GM12892 (cell line): Measurements from ENCODE around the gene NELFA.

GRCh38 chr4:1808203-1808918, 15.3 kb downstream of the FGFR3 start:
- RRBS: no CpG with 5 or more reads among the region's 17 CpGs

- RRBS: no CpG with 5 or more reads among the region's 28 CpGs
Observed at GRCh38 chr4:1826653-1827331, 29.2 kb downstream of the LETM1 start.

DNA sequence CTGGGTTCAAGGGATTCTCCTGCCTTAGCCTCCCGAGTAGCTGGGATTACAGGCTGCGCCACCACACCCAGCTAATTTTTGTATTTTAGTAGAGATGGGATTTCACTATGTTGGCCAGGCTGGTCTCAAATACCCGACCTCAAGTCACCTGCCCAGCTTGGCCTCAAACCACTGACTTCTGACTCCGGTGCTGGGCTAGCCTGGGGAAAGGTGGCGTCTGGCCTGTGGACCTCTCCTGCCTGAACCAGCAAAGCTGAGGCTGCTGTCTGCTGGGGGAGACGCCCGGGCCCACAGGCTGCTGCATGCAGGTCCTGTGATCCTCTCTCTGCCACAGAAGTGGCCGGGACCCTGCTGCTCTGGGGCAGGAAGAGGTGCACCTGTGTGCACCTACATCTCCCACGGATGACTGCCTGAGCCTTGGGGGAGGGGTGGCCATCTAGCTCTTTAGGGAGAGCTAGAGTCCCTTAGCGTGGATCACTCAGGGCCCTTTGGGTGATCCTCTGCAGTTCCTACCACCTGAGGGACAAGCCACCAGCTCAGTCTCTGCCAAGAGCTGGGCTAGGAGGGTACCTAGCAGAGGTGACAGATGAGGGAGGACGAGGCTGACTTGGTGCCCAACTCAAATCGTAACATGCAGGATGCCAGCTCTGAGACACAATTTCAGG, 22.7 kb downstream of the LETM1 start:
- RRBS: 4% methylated on average over 2 of the region's 12 CpGs

DNA sequence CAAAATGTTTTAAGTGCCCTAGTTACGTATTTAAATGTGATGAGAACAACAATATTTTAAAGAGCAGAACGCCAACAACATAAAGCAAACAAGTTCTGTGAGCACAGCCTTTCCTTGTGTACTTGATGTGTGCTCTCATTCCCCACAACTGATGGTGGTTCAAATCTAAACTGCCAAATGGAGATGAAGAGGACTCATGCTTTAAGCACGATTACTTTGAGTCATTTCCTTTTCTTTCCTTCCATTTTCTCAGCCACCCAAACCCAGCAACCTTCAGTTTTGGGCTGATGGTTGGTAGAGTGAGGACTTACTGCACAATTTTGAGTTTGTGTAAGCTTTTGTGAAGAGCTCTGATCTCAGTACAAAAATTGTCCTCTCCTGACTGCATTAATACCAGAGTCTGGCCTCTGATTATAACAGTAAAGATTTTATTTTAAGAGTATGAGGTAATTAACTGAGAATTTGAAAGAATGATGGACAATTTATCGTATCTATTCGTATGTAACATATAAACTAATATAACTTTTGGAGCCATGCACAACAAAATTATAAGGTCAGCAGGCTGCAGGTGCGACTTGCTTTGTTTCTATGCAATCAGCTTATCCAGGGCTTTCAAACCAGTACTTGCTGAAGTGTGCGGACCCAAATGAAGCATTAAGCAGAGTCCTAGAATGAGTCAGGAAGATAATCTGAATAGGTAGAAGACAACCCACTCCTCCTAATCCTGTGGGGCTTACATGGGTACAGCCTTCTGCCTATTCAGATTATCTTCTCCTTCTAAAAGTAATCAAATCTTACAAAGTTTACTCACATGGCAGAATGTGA, 1.9 kb downstream of the NSD2 start:
- RRBS: no CpG with 5 or more reads among the region's 7 CpGs

DNA sequence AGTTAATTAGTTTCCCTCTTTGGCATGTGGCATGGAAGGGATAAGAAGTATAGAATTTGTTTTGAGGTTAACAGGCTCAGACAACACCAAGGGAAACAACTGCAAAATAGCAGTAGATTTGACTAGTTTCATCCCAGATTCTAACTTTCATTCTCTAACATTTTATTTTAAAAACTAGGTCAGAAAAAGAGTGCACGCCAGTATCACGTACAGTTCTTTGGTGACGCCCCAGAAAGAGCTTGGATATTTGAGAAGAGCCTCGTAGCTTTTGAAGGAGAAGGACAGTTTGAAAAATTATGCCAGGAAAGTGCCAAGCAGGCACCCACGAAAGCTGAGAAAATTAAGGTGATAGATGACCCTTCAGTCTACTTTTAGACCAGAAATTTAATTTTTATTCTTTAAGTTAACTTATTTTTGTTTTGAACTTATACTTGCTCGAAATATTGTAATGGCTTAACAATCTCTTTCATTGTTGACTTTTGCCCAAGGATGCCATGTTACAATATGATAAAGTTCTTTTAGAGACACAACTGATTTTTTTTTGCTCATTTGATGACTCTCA, 45.6 kb downstream of the NSD2 start:
- RRBS: no CpG with 5 or more reads among the region's 6 CpGs

GRCh38 chr4:2008639-2009812, at the start of gene NELFA:
TSS of gene NELFA (minus strand) at chr4:2008974.
- RRBS: 2% methylated on average over 9 of the region's 128 CpGs

GRCh38 chr4:2260284-2260820, 1.6 kb downstream of the MXD4 start:
- RRBS: no CpG with 5 or more reads among the region's 13 CpGs

GRCh38 chr4:2333233-2333618, 71.3 kb upstream of the MXD4 start:
- RRBS: no CpG with 5 or more reads among the region's 11 CpGs

DNA sequence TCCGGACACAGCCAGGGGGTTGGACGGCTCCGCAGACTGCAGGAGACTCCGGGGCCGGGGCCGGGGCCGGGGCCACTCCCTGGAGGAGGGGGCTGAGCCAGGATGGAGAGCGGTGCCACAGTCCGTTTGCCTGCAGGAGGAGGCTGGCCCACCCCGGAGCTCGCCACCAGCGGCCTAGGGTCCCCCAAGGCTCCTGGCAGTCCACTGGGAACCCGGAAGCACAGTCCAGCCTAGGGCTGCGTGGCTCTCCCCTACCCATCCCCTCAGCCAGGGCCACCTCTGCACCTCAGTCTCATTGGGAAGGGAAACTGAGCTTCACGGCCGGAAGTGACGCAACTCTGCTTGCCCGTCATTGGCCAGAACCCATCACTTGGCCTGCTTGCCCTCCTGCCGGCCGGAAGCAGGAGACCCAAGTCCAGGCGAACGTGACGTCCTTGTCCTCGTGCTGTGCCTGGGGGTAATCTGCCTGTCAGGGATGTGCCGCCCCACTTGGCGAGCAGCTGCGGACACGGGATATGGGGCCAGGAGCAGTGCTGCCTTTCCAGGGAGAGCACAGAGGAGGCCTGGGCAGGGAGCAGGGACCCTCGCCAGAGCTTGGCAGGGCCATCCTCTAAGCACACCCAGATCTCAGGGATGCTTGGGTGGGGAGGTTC, 31.3 kb downstream of the ZFYVE28 start:
- RRBS: 70% methylated on average over 12 of the region's 29 CpGs

- RRBS: no CpG with 5 or more reads among the region's 30 CpGs
Observed at GRCh38 chr4:2412862-2413754, 5.3 kb downstream of the ZFYVE28 start.

DNA sequence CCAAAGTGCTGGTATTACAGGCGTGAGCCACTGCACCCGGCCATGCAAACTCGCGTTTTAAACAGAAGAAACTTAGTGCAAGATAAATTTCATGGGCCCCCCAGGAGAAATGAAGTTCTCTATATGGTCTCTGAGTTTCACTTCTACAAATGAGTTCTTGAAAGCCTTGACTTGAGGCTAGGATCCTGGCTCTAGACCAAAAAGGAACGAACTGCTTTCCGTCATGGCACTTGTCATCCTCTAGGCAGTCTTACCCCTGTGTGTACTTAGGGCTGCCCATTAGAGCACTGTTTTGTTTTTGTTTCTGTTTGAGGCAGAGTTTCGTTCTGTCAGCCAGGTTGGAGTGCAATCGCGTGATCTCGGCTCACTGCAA, 29.0 kb downstream of the RNF4 start:
- RRBS: no CpG with 5 or more reads among the region's 10 CpGs

DNA sequence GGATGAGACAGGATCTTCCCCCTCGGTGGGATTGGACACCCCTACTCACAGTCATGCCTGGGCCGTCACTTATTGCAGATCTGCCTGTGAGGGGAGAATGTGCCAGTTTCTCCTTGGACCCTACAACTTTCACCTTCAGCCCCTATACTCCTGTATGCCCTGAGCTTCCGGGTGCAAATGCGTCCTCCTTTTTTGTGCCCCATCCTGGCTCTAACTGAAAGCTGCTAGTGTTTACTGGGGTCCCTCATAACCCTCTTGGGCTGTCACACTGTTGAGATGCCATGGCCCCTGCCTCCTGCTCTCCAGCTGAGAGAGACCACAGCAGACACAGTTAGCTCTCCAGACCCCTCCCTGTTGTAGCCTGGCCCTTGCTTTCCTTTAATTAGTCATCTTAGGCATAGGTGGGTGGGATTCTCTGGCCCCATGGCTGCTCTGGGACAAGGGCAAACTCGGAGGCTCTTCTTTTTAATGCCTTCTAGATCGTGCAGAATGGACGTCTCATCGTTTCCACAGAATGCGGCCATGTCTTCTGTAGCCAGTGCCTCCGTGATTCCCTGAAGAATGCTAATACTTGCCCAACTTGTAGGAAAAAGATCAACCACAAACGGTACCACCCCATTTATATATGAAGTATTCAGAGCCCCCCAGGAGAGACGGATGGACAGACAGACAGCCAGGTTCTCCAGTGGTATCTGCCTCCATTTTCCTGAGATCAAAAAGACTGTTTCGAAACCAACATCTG, 23.1 kb upstream of the FAM193A start:
- RRBS: no CpG with 5 or more reads among the region's 13 CpGs

- RRBS: no CpG with 5 or more reads among the region's 13 CpGs
Observed at GRCh38 chr4:2699759-2700593, 56.2 kb downstream of the TNIP2 start.

DNA sequence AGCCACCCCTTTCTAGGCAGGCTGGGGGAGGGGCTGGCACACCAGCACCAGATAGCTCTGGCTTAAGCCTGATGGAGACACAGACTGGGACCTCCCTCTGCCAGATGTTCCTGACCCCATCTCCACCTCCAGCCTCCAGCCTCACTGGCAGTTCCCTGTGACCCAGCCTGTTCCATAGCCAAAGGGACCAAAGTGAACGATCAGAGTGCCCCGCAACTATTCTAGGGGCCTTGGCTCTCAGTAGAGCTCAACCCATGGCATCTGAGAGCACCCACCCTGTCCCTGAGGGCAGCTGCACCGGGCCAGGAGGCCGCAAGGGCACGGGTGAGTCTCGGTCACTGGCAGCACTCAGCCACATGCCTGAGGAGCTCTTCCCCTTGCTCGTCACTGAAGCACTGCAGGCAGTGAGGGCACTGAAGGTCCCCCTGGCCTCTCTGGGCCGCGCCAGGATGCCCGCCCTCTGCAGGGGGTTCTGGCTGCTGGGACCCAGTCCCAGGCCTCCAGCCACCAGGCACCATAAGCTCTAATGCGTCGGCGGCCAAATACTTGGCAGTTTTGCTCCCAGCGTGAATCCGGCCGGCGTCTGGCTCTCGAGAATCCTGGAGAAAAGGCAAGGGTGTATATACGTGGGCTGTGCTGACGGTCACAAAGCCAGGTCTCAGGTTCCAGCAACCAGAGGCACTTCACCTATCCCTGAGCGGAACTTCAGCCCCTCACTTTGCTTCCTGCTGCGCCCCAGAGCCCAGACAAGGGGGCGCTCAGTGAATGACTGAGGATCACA, 14.0 kb downstream of the TNIP2 start:
- RRBS: no CpG with 5 or more reads among the region's 23 CpGs

DNA sequence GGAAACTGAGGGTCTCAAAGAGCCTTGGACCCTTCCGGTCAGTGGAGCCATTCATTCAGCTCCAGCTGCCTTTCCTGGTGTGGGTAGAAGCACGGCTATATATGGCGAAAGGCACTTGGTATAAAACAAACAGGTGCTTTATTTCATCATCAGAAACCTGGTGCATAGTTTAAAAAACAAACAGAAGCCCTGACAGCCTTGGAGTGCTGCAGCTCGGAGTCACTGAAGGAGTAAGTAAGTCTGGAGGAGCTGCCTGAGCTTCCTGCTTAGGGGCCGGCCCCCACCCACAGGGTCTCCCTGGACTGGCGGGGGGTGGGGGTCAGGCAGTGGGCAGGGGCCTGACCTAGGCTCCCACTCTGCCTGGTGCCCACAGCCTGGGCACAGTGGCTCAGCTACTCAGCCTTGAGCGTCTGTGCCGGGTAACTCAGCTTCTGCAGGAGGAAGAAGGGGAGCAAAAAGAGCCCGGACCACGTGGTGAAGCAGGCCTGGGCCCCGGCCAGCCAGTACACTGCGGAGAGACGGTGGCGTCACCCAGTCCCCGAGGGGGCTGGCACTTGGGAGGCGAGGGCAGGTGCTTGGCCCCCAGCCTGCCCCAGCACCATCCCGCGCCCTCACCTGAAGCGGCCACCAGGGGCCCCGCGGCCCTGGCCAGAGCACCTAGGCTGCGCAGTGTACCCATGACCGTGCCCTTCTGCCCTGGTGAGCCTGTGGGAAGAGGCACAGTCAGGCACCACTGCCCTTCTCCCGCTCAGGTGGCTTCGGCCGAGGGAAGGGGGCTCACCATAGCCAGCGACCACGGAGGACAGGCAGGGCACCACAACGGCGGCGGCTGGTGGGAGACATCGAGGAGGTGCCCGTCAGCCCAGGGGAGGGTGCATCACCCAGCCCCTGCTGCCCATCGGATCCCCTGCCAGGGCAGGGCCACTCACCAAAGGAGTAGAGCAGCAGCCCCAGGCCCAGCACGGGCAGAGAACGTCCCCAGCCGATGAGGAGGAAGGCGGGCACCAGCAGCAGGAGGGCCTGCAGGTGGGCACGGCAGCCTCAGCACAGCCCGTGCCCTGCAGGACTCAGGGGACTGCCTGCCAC, 3.8 kb downstream of the MFSD10 start:
- RRBS: no CpG with 5 or more reads among the region's 40 CpGs

GRCh38 chr4:2940250-2941034, 5.8 kb upstream of the MFSD10 start:
- RRBS: 95% methylated on average over 6 of the region's 29 CpGs

DNA sequence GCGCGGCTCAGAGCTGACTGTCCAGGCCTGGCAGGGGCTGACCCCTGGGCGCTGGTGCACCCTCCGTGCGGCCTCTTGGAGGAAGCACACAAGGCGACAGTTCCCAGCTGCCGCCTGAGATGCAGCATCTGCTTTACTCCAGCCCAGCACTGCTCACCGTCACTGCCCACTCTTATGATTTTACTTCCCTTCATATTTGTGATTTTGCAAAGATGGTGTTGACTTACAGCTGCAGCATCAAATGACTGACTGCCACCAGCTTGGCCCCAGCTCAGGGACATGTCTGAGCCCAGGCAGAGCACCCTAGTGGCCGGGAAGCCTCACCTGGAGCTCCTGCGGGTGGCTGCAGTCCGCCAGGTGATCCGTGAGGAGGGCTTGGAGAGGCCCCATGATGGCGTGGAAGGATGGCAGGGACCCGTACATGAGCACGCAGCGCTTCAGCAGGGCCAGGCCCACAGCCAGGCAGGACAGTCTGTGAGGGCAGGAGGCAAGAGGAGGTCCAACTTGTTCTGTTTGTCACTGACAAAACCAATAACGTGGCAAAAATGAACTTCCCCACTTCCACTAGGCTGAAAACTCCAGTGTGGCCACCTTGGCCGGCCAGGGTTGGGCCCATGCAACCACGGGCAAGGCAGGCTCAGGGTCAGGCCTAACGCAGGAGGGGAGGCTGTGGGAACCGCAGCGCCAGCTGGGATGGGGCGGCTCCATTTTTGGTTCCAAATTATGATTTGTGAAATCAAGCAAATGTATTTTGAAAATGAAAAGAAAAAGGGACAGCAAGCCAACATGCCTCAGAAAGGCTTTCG, 6.8 kb upstream of the MFSD10 start:
- RRBS: no CpG with 5 or more reads among the region's 24 CpGs

GRCh38 chr4:3108444-3108759, 33.9 kb downstream of the HTT start:
- RRBS: no CpG with 5 or more reads among the region's 4 CpGs

DNA sequence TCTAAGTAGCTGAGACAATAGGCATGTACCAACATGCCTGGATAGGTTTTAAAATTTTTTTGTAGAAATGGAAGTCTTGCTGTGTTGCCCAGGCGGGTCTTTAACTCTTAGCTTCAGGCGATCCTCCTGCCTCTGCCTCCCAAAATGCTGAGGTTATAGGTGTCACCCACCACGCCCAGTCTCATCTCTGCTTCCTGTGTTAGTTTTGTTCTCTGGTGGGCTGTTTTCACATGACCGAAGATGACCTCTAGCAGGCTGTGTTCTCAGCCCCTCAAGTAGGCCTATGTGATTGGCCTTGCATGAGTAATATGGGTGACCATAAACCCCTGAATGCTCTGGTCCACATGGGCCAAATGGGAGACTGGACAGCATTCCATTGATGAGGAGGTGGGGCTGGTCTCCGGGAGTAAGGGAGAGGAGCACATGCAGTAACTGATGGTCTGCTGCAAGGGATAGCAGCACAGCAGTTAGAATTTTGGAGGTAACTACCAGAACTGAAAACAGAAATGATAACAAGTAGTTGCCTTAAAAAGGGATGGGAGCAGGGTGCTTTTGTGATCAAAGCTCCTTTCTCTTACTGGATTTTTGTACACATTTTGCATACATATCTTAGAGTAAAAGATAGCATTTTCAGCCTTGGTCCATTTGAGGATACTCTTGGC, 56.6 kb upstream of the MSANTD1 start:
- RRBS: no CpG with 5 or more reads among the region's 5 CpGs

- RRBS: no CpG with 5 or more reads among the region's 20 CpGs
Observed at GRCh38 chr4:3221866-3222773, 26.8 kb upstream of the MSANTD1 start.